SJCRH30 (cell line): ENCODE measurements around a stretch of chr16.

- RAMPAGE, long total RNA, result no peak
Observed at GRCh38 chr16:67542375-67543049, 13.9 kb downstream of the RIPOR1 start.

- RAMPAGE, long total RNA, result no peak
Observed at GRCh38 chr16:67653493-67654299, 6.4 kb downstream of the ACD start.

GRCh38 chr16:67685385-67686262, 19.0 kb downstream of the C16orf86 start:
- RAMPAGE, long total RNA, result no peak

- RAMPAGE, long total RNA, result no peak
Observed at GRCh38 chr16:67803920-67804470, 2.4 kb downstream of the RANBP10 start.

DNA sequence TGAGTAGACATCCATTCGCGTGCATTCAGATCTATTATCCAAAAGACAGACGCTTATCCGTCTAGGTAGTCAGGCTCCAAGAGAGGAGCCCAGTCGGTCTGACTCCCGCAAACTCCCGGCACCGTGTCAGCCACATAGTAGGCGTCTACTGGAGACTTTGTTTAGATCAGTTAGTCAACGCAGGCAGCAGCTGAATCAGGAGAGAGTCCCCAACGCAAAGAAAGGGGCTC, 631 bp upstream of the THAP11 start:
- RAMPAGE, long total RNA, result no peak

- RAMPAGE, long total RNA, result no peak
Observed at GRCh38 chr16:67860979-67861499, 11.8 kb upstream of the EDC4 start.

- RAMPAGE, long total RNA, result no peak
Observed at GRCh38 chr16:67873884-67874420, 1.1 kb downstream of the EDC4 start.

DNA sequence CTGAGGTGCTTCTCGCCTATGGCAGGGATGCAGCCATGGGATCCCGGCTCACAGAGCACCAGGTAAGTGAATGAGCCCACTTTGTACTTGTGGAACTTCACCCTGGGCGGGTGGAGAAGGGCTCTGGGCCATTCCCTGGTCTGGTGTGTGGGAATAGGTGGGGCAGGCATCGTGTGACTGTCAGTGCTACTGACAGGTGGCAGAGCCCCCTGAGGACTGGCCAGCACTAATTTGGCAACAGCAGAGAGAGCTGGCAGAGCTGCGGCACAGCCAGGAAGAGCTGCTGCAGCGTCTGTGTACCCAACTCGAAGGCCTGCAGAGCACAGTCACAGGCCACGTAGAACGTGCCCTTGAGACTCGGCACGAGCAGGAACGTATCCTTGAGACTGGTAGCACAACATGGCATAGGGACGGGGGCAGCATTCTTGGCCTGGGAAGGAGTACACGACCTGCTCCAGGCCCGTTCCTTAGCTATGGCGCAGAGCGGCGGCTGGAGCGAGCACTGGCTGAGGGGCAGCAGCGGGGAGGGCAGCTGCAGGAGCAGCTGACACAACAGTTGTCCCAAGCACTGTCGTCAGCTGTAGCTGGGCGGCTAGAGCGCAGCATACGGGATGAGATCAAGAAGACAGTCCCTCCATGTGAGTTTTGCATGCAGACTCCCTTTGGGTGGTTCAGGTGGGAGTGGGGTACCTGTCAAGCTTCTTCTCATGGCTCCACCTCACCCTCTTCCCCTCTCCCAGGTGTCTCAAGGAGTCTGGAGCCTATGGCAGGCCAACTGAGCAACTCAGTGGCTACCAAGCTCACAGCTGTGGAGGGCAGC, 3.0 kb upstream of the NRN1L start:
- RAMPAGE, long total RNA, result no peak

DNA sequence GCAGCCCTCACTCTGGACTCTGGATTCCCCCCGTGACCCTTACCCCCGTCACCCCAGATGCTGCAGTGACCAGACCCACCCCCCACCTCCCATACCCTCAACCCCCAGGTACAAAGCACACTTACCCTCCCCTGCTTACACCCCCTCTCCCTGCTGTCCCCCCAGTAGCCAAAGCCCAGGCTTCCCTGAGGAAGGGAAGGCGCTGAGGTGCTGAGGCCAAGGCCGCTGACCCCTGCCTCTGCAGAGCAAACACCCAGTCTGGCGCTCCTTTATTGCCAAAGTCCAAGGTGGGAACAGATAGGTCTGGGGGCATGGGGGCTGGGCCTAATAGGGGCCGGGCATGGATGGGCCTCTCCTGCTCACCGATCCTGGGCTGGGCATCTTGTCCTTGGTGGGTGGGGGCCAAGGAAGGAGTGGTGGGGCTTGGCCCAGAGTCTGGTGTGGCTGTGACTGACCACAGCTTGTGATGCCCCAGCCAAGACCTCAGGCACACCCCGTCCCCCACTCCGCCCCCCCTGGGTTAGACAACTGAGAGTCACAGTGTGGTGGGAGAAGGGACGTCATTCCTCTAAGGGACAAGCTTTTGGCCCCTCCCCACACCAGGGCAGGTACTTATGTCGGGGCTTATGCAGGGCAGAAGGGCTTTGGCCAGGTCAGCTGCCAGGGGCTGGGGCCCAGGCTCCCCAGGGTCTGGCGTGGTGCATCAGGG, 544 bp downstream of the LCAT start:
- RAMPAGE, long total RNA, result no peak

- RAMPAGE, long total RNA, result no peak
Observed at GRCh38 chr16:68023792-68024084, 654 bp downstream of the DUS2 start.

DNA sequence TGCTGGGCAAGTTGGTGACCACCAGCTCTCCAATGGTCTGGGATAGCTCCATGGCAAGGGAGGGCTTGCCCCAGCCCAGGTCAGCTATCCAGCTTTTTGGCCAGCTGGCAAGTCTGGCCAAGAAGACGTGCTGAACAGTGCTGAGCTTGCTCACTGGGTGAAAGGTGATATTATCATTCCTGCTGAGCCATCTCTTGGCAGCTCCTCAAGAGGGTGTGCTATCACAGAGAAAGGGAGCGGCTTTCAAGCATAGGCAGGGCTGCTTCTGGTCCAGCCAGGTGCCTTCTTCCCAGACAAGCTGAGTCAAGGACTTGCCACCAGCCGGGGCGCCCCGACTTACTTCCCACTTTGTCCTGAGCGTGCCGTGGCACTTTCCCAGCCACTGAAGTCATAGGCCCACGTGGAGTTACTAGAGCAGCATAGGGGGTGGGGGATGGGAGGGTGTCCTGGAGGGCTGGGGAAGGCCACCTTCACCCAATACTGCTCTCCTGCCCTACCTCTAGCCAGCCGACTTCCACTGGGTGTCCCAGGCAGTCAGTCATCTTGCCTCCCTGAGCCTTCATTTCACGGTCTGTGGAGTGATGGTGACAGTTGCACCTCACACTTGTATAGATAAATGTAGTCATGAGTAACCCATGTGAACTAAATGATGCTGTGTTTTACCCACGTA, 12.8 kb upstream of the NFATC3 start:
- RAMPAGE, long total RNA, result no peak

GRCh38 chr16:68083789-68084112, 1.4 kb upstream of the NFATC3 start:
- RAMPAGE, long total RNA, result no peak

- RAMPAGE, long total RNA, result no peak
Observed at GRCh38 chr16:68085092-68085287, 180 bp upstream of the NFATC3 start.

DNA sequence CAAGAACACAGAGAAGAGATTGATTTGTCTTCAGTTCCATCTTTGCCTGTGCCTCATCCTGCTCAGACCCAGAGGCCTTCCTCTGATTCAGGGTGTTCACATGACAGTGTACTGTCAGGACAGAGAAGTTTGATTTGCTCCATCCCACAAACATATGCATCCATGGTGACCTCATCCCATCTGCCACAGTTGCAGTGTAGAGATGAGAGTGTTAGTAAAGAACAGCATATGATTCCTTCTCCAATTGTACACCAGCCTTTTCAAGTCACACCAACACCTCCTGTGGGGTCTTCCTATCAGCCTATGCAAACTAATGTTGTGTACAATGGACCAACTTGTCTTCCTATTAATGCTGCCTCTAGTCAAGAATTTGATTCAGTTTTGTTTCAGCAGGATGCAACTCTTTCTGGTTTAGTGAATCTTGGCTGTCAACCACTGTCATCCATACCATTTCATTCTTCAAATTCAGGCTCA, 45.1 kb downstream of the ESRP2 start:
- RAMPAGE, long total RNA, result no peak

DNA sequence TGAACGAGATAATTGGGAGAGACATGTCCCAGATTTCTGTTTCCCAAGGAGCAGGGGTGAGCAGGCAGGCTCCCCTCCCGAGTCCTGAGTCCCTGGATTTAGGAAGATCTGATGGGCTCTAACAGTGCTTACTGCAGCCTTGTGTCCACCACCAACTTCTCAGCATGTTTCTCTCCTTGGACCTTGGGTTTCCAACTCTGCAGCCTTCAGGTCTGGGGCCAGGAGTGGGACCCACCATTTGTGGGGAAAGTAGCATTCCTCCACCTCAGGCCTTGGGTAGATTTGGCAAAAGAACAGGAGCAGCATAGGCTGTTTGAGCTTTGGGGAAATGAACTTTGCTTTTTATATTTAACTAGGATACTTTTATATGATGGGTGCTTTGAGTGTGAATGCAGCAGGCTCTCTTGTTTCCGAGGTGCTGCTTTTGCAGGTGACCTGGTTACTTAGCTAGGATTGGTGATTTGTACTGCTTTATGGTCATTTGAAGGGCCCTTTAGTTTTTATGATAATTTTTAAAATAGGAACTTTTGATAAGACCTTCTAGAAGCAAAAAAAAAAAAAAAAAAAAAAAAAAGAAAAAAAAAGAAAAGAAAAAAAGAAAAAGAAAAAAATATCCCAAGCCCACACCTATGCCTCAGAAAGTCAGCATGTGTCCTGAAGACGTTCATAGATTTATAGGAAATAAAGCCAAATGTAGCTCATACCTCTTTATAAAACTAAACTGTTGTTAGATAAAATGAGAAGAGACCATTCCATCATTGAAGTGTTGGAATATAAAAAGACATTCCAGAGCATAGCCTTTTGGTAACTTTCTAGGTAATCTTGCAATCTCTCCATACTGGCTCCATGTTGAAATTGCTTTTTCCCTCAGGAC, 9.3 kb downstream of the ESRP2 start:
- RAMPAGE, long total RNA, result no peak

- RAMPAGE, long total RNA, result no peak
Observed at GRCh38 chr16:68227224-68228318, 8.4 kb downstream of the ESRP2 start.

DNA sequence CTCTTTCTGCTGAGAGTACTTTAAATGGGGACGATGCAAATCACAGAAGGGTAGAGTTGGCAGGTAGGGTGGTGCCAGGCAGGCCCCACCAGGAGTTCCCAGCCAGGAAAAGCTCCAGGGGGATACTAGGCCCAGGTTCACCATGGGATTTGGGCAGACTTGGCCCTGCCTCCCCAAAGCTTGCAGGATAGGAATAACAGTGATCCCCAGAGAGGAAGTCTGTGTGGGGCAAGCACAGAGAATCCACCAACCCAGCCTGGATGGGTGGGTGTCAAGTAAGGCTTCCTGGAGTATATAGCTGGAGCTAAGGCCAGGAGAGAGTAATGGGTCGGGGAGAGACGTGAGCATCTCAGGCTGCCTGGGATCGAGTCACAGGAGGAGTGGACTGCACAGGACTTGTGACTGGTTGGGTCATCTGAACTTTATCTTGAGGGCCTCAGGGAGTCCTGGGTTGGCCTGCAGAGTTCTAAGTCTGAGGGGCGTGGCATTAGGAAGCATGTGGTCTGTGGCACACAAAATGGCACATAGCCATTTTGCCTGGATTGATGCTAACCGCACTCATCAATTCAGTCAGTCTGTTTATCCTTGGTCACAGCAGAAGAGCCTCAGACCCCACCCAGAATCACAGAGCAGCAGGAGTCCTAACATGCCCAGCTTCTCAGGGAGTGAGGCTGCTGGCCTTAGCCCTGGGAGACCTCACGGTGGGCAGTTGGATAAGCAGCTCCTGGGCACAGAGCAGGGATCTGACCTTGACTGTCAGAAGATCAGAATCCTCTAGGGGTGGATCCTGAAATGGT, 1.5 kb downstream of the PLA2G15 start:
- RAMPAGE, long total RNA, result no peak

GRCh38 chr16:68267653-68268119, 3.4 kb downstream of the SLC7A6 start:
- RAMPAGE, long total RNA, result no peak

- RAMPAGE, long total RNA, result no peak
Observed at GRCh38 chr16:68275555-68276632, 11.6 kb downstream of the SLC7A6 start.

DNA sequence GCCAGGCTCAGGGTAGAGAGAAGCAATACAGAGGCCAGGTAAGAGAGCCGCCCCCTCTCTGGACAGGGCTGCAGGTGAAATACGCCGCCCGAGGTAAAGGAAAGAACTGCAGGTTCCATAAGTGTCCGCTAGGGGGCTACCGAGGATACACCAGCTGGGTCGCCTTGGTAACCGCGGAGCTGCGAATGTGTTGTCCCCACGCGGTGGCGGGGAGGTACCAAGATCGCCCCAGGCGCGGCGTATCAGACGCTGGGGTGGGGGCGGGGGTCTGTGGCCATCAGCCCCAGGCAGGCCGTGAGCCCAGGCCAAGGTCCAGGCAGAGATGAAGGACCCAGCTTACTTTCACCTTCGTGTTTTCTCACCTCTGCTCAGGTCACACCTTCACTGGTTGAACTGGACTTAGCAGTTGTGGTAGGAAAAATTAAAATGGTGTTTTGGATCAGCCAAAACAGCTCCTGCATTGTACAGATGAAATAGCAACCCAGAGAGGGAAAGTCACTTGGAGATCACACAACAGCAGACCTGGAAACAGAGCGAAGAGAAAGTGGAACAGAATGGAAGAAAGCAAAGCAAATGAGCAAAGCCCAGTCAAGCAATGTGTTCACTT, 18.3 kb upstream of the ZFP90 start:
- RAMPAGE, long total RNA, result no peak